Islet of Langerhans (tissue), 1 donor: ENCODE results near the genes CSTF3, C11orf91, FBXO3, NAT10 and CAT.

DNA sequence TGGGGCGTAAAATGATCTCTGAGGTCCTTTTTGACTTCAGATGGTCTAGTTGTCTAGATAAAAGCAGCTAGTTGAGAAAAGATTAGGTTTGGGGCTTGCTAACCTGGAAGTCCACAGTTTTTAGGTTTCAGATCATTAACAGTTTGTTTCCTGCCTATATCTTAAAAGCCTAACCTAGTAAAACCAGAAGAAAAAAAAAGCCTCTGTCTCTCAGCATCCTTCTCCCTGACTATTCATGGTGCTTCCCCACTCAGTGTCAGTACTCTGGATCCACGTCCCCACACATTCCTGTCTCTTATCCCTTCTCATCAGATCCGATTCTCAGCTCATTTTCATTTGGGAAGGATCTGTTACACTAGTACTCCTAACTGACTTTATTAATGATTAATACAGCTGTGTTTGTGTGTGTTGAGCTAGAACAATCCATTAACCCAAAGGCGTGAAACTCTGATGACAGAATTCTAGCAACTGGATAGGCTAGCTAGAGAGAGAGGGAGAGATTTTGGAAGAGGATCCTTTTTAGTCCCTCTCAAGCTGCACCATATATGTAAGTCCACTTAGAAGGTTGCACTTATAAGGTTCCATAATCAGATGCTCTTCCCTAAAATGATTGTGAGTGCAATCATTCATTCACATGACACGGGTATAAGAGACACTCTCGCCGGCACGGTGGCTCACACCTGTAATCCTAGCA is 1.5 kb downstream of the PRRG4 start:
- RRBS: no CpG with 5 or more reads among the region's 8 CpGs

GRCh38 chr11:32892118-32892639 is 432 bp upstream of the QSER1 start:
- RRBS: 3% methylated on average over 10 of the region's 35 CpGs

GRCh38 chr11:32893973-32894851 is 1.6 kb downstream of the QSER1 start:
- RRBS: no CpG with 5 or more reads among the region's 18 CpGs

DNA sequence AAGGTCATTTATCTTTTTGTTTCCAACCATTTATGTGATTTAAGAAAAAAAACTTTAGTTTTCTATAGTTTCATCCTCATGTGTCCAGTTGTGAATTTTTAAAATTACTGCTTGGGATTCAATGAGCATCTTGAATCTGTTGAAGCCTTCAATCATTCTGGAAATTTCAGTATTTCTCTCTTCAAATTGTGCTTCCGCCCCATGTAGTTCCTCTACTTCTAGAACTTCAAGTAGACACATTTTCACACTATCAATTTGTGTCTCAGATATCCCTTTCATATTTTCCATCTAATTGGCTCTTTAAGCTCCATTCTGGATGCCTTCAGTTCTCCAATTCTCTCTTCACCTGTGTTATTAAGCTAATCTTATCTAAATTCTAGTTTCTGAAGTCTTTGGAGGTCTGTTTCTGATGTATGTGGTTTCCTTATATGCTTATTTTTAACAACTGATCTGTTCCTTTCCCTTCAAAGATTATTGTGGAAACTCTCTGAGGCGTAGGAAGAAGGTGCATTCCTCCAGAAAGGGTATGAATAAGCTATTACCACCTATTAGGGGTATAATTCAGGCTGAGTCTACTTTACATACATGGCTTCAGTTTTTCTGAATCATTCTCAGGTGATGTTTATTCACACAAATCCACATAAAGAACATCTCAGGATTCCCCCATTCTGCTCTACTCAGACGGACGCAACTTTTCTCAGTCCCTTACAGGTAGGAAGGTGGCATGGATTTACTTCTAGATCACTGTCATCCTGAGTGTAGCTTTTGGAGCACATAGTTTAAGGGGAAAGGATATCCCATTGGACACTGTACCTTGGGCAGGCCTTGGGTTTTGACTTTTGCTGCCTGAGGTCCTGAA is 36.1 kb downstream of the CSTF3 start:
- RRBS: no CpG with 5 or more reads among the region's 4 CpGs

- RRBS: 4% methylated on average over 11 of the region's 48 CpGs
These were observed at the start of gene CSTF3 for GRCh38 chr11:33160715-33161812. CSTF3 (minus strand) TSS chr11:33161480.

GRCh38 chr11:33324357-33325042 is 51.4 kb upstream of the KIAA1549L start:
- RRBS: no CpG with 5 or more reads among the region's 4 CpGs

DNA sequence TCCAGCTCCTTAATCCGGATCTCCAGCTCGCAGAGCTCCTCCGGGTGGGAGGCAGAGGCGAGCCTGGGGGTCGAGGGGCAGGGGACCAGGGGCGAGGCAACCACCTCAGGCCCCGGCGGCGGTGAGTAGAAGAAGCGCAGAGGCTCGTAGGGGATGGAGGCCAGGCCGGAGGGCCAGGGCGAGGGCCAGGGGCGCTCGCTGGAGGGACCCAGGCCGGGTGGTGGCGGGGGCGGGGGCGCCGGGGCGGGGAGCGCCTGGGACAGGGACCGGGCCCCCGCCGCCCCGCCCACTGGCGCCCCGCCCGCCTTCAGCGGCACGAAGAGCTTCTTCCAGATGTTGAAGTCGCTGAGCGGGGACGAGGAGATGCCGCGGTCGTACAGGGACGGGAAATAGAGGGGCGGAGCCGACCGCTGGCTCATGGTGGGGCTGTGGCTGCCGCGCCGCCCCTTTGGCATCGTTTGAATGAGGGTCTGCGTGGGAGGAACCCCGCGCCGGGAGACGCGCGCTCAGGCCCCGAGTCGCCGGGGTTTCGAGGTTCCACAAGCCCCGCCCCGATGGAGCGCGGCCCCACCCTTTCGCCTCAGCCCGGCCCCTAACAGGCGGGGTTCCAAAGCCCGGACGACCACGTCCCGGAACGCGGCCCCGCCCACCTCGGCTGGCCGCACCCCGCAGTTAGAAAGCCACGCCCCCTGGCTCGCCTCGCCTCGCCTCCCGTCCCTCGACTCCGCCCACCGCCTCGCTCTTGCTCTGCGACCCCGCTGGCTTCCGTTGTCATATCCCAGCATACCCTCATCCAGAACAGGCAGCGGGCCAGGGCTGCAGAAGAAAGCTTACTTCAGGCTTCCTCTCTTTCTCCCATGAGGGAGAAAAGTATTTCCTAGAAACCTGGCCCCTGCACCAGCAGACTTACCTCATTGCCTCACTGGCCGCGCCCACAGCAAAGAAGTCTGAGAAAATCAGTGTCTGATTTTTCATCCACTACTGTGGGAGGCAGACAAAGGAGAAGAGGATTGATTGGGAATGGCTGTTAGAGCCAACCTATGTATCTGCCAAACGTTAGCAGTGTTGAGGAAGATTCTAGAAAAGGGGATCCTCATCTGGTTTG is at the start of gene C11orf91:
TSS of gene C11orf91 (minus strand) at position 541 of the 1,105 bp plus-strand sequence.
- RRBS: 20% methylated on average over 22 of the region's 89 CpGs

DNA sequence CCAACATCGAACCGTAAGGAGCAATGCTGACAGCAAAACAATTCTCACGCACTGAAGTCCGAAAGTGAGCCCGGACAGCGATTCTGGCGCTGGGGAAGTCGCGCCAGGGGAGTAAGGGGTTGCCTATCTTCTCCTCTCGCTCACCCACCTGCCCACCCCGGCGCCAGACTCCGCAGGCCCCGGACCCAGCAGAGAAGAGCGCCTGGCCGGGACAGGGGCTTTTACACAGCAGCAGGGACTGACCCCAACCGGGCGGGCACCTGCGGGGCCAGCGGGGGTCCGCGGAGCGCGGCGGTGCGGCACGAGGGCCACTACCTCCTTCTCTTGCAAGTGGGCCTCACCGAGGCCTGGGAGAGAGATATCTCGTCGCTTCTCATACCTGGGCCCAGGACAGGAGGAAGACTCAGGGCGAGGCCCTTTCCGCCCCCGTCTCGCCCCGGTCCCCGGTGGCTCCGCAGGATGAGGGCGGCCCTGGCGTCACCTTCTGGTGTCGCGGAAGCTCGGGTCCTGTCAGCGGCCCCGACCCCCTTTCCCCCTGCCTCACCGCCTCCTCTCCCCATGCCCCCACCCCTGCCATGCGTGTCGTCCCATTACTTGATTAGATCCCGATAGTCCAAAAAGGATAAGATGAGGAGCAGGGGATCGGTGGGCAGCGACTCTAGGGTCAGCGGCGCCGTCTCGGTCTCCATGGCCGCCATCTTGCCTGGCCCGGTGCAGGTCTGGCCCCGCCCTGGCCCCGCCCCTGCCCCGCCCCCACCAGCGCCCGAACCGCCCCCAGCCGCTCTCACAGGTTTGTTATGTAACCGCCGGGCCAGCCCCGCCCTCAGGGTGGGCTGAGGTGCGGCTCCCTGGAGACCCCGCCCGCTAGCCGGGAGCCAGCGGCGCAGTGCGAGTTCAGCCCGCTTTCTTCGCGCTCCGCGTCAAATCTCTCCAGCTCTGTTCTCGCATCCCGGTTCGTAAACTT is at the start of gene FBXO3:
TSS of gene FBXO3 (minus strand) at position 721 of the 964 bp plus-strand sequence.
- RRBS: 4% methylated on average over 27 of the region's 81 CpGs

DNA sequence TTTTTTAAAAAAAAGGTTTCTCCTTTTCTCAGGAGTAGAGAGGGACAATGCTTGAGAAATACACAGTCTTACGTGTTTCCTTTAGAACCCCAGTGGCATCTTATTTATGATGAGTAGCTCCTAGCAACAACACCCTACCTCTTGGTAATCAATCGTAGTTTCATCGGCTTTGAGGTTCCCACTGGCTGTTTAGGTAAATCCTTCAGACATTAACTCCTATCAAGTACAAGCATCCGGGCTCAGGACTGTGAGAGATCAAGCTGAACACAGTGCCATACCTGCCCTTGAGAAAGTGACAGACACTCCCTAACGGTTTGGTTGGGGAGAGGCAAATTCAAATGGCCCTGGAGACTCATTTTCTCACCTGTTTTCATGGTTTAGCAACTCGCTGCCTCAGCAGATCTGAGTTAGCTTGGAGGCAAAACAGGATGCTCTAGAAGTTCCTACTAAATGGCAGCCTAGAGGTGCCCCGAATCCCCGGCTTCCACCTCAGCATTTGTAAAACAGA is 3.5 kb upstream of the FBXO3 start:
- RRBS: no CpG with 5 or more reads among the region's 8 CpGs

DNA sequence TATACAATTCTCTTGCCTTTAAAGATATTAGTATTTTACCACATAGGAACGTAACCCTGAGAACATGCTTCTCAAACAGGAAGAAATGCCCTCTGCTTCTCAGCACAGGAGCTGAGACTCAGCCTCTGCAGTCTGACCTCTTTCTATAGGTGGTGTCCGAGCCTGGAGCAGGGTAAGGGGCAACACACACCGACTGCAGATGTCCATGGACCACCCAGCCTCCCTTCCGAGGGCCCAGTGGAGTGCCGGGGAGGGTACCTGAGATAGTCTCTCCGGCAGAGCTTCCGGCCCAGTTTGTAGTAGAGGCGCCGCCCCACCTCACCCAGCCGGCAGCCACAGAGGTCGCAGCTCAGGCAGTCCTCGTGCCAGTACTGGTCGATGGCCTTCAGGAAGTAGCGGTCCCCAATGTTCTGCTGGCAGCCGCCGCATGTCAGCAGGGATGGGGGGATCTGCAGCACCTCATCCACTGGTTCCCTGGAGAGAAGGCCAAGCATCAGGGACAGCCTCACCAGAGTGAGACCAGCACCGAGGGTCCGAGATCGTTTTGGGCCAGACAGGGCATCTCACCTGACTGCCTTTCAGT is 27.4 kb downstream of the LMO2 start:
- RRBS: 70% methylated on average over 3 of the region's 19 CpGs

DNA sequence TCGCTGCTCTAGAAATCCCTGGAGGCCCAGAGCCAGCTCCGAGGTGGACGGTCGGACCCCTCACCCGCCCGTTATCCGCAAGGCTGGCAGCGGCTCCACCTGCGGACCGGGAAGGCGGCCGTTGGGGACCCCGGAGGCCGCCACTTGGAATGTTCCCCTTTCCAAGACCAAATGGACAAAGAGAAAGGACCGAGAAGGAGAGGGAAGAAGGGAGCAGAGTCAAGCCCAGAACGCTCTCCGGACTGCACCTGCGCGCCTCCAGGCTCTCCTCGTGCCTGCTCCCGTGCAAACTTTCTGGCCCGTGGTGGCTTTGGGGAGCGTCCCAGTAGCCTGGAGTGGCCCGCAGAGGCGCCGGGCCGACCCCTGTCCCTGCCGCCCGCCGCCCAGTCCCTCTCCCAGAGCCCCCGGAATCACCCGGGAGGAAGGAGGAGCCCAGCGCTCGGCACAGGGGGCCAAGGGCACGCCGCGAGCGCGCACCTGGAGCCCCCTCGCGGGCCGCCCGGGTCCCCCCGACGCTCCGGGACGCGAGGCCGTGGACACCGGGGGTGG is 23.0 kb downstream of the LMO2 start:
- RRBS: 5% methylated on average over 21 of the region's 50 CpGs

DNA sequence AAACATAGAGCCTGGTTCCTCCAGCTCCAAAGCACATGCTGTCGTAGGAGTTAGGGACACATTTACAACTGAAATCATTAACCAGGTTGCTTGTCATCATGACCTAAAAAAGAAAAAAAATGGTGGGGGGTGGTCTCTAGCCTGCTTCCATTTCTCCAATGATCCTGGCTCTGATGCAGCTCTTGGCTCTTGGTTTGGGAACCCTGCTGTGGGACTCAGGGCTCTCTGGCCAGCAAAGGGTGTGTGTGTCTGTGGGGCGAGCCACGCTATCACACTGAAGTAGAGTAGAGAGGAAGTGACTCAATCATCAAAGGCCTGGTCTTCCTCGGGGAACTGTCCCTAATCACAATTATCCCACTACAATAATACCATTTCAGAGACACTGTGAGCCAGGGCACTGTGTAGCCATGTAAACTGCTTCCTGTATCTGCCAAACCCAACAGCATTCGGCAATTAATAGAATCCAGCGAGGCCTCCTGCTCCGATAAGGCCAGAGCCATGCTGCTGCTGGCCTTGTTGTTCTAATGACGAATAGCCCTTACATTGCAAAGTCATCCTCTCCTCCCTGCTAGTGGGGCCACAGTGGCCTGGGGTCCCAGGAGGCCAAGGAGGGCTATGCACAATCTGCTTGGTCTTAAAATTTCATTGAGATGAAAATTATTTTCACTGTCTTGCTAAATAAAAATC is 49.7 kb upstream of the LMO2 start:
- RRBS: no CpG with 5 or more reads among the region's 8 CpGs

DNA sequence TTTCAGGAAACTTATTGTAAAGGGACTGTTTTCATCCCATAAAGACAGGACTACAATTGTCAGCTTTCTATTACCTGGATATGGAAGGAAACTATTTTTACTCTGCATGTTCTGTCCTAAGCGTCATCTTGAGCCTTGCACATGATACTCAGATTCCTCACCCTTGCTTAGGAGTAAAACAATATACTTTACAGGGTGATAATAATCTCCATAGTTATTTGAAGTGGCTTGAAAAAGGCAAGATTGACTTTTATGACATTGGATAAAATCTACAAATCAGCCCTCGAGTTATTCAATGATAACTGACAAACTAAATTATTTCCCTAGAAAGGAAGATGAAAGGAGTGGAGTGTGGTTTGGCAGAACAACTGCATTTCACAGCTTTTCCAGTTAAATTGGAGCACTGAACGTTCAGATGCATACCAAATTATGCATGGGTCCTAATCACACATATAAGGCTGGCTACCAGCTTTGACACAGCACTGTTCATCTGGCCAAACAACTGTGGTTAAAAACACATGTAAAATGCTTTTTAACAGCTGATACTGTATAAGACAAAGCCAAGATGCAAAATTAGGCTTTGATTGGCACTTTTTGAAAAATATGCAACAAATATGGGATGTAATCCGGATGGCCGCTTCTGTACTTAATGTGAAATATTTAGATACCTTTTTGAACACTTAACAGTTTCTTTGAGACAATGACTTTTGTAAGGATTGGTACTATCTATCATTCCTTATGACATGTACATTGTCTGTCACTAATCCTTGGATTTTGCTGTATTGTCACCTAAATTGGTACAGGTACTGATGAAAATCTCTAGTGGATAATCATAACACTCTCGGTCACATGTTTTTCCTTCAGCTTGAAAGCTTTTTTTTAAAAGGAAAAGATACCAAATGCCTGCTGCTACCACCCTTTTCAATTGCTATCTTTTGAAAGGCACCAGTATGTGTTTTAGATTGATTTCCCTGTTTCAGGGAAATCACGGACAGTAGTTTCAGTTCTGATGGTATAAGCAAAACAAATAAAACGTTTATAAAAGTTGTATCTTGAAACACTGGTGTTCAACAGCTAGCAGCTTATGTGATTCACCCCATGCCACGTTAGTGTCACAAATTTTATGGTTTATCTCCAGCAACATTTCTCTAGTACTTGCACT is 5.6 kb upstream of the NAT10 start:
- RRBS: no CpG with 5 or more reads among the region's 9 CpGs

DNA sequence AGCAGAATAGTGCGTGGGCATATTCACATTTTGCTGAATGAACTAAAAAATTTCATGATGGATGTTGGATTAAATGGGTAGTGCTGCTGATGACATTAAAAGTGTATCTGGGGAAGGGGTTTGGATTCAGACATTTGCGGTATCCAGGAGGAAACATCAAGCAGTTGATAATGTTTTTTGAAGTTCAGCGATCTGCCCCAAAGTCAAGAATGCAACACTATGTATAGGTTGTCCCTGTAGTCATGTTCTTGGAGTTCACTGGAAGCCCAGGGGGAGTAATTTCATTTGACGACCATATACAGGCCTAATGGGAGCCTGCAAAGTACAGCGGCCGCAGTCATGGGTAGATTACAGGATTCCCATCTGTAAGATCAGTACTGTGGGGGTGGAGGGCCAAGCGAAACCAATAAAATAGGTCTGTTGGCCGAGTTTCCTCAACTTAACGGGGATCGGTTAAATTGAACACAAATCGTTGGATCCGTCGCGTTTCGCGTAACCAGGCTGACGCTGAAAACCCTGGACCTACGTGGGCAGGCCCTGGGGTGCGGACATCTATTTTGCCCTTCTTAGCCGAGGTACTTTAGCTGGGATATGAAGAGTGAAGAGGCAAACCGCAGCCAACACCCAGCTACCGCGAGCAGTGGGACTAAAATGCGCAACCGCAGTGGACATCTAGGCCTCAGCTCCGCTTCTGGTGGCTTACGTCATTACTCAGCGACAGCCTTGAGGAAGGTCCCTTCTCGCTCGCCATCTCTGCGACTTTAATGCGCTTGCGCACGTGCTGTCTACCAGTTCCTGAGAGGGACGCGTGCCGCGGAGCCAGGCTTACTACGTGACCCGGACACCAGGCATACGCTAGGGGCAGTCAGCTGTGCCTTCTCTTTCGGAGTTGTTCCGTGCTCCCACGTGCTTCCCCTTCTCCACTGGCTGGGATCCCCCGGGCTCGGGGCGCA is at the start of gene NAT10:
TSS of gene NAT10 (plus strand) at position 791 of the 953 bp plus-strand sequence.
- RRBS: 9% methylated on average over 6 of the region's 47 CpGs

DNA sequence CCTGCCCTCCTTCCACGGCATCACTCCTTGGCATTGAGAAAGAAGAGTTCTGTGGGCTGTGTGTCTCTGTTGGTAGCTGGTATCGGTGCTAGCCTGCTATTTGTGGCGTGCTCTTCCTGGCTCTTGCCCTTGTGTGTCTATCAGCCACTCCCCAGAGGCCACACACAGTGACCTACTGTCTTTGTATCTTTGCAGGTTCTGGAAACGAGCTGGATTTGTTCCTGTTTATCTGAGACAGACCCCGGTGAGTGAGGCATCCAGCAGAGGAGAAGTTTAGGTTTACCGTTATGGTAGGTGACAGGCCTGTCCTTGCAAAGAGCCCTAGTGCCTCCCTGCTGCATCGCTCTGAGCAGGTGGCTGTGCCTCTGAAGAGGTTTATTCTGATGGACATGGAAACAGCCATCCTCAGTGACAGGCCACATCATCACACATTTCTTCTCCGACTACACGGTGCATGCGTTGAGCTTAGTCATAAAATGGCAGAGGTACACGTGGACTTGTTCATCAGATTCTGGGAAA is 31.4 kb downstream of the NAT10 start:
- RRBS: no CpG with 5 or more reads among the region's 11 CpGs

DNA sequence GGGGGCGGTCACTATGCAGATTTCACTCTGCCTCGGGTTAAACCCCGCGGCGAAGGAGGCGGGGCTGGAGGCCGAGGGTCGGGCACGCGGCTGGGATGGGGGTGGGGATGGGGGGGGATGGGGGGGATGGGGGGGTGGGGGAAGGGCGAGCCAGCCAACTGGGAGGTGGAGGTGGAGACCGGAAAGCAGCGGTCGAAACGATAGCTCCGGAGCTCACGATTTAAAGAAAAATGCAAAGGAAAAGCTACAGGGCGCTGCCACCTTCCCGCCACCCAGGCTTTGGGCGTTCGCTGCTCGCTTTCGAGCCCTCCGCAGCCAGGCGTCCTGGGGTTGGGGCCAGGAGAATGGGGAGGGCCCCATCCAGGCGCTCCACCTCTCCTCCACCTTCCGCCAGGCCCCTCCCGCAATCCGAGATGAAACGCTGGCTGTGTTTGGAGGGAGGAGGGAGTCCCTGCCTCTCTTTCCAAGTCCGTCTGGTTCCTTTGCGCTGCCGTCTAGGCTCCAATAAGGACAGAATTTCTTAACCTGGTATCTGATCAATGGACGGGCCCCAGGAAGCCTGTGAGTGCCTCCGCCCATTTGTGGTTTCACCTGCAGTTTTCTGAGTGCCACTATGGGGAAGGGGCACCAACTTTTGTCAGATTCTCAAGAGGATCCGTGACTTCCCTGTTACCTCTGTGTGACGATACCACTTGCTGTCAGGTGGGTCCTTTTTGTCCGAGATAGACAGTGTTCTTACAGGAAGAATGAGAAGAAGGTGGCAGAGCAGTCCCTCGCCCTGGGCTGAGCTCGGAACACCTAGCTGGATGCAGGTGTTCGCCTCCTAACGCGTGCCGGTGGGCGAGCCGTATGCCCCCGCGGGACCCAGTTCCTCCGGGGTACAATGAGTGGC is 561 bp upstream of the ABTB2 start:
- RRBS: 5% methylated on average over 6 of the region's 49 CpGs

- RRBS: 7% methylated on average over 13 of the region's 69 CpGs
These were observed at the start of gene CAT for GRCh38 chr11:34438319-34439733. CAT (plus strand) TSS chr11:34438934.

GRCh38 chr11:34642004-34643041 is 21.4 kb downstream of the EHF start:
- RRBS: no CpG with 5 or more reads among the region's 11 CpGs

- RRBS: no CpG with 5 or more reads among the region's 13 CpGs
These were observed 32.9 kb downstream of the EHF start for GRCh38 chr11:34653641-34654332.

DNA sequence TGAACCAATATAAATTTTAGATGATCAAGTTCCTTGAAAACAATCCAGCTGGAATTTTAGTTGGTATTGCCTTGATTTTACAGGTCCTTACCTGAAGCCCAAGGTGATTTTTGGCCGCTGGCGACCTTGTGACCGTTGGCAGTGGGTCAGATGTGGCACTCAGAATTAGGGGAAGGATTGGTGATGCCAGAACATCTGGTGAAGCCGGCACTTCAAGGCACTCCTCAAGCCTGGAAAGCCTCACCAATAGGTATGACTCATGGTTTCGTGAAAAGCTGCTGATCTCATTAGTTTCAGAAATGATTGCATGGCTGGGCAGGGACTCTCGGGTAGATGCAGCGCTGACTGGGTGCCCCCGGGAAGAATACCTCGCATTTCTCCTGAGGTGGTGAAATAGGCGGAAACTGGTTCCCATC is 64.3 kb downstream of the EHF start:
- RRBS: no CpG with 5 or more reads among the region's 10 CpGs